ENCODE measurements around a stretch of chr2.

GRCh38 chr2:159755058-159755633 is 42.8 kb downstream of the MARCHF7 start:
- PRO-cap = no peak

DNA sequence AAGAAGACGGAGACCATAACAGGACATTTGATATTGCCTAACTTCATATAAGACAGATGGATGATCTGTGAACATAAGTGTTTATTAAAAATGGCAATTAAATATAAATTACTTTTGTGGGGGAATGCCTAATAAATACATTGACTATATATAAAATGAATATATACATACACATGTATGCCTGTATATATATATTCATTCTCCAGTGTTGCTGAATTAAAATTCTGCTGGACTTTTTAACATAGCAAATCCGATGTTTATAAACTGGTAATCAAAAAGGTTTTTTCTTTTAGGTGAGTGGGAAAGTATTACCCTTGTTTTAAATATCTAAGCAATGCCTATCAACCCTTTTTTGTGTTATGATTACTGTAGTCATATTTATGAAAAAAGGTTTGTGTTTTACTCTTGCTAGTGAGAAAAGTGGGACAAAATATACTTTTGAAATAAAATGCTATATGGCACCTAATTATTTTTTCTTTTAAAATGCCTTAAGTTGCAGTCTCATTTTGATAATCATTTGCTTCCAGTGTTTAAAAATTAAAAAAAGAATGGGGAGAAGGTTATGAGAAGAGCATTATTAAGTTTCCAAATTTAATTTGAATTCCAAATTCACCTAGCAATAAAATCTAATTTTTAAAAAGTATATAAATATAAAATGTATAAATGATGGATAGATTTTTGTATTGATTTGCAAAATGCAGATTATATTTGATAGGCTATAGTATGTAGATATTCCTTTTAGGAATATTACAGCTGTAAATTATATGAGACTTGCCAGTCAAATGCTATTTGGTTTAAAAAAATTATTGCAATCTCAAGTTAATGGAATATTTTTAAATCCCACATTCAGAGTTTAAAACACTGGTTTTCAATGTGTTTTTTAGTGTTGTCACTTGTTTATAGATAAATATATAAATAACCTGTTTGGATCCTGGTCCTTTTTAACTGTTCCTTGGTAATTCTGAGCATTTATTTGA is 30.4 kb downstream of the CD302 start:
- PRO-cap = no peak

- PRO-cap = no peak
Observed at GRCh38 chr2:160145260-160146284, 54.5 kb downstream of the ITGB6 start.

GRCh38 chr2:160271121-160272112 is 71.3 kb upstream of the ITGB6 start:
- PRO-cap = bidirectional peak, plus-strand start at chr2:160271606, minus-strand start at chr2:160271310

DNA sequence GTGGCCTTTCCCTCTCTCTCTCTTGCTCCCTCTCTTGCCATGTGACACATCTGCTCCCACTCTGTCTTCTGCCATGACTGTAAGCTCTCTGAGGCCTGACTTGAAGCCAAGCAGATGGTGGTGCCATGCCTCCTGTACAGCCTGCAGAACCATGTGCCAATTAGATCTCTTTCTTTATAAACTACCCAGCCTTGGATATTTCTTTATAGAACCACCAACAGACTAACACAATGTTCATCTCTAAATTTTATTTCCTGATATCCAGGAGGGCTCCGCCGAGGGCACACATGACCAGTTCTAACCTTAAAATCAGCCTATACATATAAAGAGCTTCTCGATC is 108.7 kb downstream of the RBMS1 start:
- PRO-cap = no peak

DNA sequence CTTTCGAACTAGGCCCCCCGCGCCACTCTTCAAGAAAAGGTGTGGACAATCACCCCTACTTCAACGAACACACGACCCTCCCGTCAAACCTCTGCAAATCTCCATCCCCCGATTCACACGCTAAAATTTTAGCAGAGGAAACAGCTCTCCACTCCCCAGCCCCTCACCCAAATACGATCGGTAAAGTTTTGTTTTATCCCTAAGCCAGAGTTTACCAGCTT is 85.4 kb downstream of the RBMS1 start:
- PRO-cap = no peak

DNA sequence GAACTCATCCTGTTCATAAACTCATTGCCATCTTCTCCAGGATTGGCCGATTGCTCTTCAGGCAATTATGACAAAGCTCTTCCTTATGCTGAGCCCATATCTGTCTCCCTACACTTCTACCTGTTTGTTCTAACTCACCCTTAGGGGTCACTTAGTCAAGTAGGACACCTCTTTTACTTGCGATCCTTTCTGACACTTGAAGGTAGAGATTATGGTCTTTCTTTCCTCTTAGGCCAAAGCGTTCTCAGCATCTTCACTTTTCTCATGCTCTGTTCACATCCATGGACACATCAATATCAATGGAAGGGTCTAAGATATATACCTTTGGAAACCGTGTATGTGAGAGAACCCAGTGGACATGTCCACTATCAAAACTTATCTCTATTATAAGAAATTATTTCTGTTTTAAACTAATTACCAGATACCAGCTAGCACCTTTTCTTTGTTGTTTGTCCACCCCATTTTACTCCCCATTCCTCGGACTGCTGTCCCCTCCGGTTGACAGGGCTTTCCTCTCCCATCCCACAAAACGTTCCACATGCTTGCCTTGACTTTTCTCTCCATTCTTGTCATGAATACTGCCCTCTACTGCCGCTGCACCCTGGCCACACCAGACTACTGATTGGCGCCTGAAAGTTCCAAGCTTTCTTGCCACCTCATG is 47.2 kb downstream of the RBMS1 start:
- PRO-cap = no peak

DNA sequence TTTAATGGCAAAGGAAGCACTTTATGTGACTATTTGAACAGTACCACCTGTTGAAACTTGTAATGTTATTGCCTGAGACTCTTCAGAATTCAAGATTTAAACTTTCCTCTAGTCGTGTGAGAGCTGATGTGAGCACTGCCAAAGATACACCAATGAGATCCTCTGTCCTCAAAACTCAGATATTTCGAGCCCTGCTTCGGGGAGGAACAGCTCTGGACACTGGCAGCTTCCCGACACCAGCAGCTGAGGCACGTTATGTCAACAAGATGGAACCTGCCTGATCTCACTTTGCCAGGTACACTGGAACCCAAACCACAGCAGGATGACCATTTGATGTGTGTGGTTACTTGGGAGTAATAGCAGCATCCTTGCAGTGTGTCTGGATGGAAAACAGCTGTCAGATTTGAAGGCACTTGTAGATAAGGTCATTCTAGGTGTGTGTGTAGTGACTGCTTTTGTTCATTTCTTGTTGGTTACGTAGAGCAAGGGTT is 319.9 kb upstream of the RBMS1 start:
- PRO-cap = no peak

DNA sequence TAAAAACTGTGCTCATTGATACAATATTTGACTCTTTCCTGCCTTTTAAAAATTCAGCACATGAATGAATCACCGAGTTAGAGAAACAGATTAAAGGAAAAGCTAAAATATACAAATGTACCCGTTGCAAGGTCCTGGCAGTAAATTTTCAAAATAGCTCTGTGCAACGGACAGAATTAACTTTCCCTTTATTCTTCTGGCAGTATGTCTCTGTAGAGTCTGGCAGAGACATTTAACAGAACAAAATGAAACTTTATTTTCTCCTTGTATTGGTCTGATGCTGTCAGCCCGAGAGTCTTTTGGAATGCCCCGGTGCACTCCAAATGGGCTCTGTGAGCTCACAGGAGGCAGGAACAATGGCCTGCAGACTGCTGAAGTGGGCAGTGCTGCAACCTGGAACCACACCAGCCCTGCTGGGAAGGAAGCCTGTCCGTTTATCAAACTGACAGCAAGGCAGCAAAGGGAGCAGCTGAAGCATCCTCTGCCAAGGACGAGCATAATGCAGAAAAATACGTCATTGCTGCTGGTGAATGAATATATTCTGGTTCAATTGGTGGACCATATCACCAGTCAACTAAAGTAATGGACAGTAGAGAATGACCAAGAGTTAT is 207.8 kb upstream of the TANK start:
- PRO-cap = no peak

GRCh38 chr2:161159428-161159767 is 830 bp upstream of the TANK start:
- PRO-cap = no peak

DNA sequence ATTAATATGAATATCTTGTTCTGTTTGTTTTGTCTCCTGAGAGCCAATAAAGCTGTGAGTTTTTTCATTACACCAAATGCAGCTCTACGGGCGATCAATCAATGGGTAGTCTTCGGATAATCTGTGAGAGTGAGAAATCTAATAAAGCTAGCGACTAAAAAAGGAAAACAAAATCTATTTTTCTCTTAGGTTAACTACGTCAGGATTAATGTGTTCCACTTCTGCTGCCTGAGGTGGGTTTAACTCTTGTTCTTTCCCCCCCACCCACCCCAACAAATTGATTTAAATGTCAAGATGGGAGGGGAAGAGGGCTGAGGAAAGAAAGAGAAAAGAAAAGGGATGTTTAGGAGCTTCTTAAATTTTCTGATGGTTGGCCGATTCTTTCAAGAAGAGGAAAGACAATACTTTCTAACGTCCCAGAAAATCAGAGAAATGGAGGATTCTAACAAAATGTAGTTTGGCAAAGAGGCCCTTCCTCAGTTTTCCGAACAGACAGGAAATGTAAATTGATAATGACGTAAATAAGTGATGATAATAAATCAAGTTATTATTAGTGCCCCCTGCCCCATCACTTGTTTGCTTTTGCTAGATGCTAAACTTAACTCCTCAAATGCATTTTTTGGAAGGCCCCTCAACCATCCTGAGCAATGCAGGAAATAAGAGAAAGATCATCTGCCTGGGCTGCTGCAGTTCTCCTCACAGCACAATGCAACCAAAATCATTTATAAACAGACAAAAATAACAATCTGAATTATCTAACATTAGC is 62.8 kb upstream of the PSMD14 start:
- PRO-cap = no peak

- PRO-cap = no peak
Observed at GRCh38 chr2:162070989-162071393, 3.0 kb downstream of the DPP4 start.

DNA sequence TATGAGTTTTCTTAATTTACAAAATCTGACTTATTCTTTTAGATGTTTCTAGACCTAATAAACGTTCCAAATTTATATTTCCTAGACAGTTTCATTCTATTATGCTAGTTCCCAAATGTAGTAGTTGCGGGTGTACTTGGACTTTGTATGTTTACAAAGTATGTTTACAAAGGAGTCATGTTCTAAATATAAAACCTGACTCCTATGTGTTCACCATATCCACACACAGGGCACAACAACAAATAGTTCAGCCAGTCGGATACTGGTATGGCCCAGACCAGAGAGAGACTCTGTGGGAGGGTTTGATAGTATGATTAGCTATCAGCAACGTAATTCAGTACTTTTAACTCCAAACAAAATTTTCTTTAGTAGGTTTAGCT is 230.6 kb downstream of the KCNH7 start:
- PRO-cap = no peak

- PRO-cap = no peak
Observed at GRCh38 chr2:162943985-162944359, 105.4 kb upstream of the KCNH7 start.

- PRO-cap = no peak
Observed at GRCh38 chr2:163732515-163733128, 3.2 kb downstream of the FIGN start.

- PRO-cap = bidirectional peak, plus-strand start at chr2:164014291, minus-strand start at chr2:164014121; unidirectional peak, plus-strand start at chr2:164014529
Observed at GRCh38 chr2:164013939-164014947, 278.4 kb upstream of the FIGN start.

DNA sequence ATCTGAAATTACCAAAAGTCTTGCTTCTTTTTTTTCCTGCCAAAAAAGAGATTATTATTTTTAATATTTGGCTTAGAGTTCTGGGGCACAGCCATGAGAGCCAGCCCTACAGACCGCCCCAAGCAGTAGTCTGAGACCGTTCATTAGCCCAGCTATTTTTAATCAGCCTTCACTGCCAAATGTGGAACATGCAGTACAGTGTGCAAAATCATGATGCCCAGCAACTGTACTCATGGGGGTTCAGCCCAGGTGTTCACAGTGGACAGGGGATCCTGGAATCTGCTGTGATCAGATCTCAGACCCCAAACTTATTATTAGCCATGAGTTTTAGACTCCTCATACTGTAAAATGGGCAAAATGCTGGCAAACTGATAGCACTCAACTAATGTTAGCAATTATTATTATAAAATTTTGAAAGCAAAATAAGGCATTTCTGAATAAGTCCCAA is 60.3 kb downstream of the GRB14 start:
- PRO-cap = unidirectional peak, minus-strand start at position 132 of the sequence

DNA sequence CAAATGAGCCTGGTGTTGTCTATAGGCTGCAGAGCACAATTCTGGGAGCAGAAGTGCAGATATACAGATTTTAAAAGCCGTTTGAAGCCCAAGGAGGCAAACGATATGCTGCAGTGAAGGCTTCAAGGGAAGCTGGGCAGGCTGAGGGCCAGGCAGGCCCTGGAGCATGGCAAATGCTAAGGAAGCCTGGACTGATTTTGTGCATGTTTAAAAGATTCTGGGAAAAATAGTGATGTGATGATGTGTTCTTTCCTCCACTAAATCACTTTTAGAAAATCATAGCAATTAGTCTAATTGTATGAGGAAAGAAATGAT is 57.2 kb downstream of the GRB14 start:
- PRO-cap = no peak

DNA sequence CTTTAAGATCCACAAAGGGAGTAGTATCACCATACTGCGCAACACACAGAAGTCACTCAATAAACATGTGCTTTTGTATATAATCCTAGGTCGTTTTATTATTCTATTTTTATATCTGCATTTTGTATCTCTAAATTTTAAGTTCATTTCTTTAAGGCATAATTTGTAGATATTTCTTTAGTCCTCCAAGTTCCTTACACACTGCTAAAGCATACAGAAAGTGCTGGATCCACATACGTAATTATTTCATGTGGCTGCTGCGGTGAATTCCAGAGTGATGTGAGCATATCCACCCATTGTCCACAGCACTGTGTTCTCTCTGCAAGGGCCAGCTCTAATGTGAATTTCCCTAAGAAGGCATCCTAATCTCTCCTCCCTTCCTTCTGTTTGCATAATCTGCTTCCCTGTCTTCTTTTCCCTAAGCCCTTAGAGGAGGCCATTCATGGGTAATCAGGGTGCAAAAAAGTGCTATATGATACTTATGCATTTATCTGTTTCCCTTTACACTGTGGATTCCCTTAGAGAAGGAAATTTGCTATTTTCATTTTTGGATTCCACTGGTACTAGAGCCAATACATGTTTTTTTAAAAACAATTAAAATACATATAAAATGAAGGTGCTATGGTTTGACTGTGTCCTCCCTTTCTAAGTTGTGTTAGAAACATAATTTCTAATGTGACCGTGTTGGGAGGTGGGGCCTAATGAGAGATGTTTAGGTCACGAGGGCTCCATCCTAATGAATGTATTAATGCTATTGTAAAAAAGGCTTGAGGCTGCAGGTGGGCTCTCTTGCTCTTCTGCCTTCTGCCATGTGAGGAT is 57.2 kb downstream of the COBLL1 start:
- PRO-cap = no peak

DNA sequence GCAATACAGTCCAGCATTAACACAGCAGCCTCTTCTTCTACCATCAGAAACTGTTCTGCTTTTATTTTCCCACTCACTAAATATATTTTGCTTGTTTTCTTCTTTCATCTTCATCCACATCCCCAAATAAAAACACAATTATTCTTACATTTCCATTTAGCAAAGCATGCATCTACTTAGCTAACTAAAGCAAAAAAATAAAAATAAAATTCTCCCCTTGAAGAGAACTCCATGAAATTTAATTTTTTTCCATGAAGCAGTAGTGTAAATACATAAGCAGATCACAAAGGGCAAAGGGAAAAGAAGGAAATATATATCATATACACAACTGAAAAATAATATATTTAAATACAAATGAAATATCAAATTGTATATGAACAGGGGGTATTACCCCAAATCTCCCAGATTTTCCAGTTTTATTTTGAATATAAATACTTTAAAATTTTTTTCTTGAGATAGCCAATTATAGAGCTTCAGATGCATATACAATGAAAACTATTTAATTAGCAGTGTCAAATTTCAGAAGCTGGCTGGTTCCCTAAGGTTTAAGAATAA is 12.2 kb downstream of the COBLL1 start:
- PRO-cap = no peak

Measured in left ventricle myocardium (tissue), 1 donor.